SJCRH30 (cell line): ENCODE data around the genes PPP1R18, DDR1 and VARS2.

DNA sequence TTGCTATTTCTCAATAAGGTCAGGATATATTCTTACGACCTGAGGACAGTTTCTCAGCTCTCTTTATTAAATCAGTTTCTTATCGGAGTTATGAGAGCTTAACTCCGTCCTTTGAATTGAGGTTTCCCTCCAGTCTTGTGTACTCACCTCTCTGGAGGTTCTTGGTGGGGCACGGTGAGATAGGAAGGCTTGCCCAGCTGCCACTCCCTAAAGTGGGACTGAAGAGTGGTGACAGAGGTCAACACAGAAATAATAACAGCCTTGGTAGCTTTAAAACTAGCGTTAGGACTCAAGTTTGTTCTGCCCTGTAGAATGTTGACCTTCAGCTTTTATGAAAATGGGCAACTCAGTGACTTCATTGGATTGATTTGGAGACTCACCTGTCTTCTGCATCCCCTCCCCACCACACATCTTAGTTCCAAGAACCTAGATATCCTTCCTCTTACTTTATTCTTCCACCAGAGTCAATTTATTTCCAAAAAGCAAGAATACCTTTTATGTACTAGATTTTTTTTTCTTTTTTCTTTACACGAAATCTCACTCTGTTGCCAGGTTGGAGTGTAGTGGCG, 855 bp downstream of the MRPS18B start:
- RAMPAGE, long total RNA: no peak

DNA sequence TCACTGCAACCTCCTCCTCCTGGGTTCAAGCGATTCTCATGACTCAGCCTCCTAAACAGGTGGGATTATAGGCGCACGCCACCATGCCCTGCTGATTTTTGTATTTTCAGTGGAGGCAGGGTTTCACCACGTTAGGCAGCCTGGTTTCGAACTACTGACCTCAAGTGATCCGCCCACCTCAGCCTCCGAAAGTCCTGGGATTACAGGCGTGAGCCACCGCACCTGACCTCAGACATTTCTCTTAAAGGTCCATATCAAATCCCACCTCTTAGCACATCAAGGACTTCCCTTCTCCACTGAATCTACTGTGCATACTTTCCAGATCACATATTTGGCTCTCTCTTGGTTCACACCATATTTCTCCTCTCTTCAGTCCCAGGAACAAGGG, 12.0 kb downstream of the C6orf136 start:
- RAMPAGE, long total RNA: no peak

GRCh38 chr6:30686323-30687094, at the start of gene PPP1R18:
Gene PPP1R18 (minus strand): TSS chr6:30686645.
- RAMPAGE, long total RNA: no peak

- RAMPAGE, long total RNA: no peak
These were observed 12.5 kb downstream of the MDC1 start for GRCh38 chr6:30704298-30705193.

- RAMPAGE, long total RNA: no peak
These were observed 975 bp downstream of the FLOT1 start for GRCh38 chr6:30741400-30742024.

DNA sequence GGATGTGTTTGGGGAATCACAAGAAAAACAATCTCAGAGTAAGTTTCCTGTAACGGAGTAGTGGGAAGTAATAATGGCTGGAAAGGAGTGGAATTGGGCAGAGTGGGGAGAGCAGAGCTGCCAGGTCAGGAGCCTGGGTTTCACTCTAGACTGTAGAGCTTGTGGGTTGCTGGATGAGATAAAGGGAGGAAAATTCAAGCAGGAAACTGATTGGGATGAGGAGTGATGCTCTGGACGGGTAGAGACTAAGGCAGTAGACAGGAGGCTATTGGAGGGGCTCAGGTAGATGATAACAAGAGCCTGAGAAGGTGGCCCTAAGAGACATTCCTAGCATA, 3.1 kb upstream of the IER3 start:
- RAMPAGE, long total RNA: no peak

- RAMPAGE, long total RNA: no peak
These were observed 13.1 kb upstream of the IER3 start for GRCh38 chr6:30757272-30758096.

GRCh38 chr6:30810620-30811405, 66.5 kb upstream of the IER3 start:
- RAMPAGE, long total RNA: no peak

- RAMPAGE, long total RNA: no peak
These were observed 8.9 kb upstream of the DDR1 start for GRCh38 chr6:30875286-30875907.

DNA sequence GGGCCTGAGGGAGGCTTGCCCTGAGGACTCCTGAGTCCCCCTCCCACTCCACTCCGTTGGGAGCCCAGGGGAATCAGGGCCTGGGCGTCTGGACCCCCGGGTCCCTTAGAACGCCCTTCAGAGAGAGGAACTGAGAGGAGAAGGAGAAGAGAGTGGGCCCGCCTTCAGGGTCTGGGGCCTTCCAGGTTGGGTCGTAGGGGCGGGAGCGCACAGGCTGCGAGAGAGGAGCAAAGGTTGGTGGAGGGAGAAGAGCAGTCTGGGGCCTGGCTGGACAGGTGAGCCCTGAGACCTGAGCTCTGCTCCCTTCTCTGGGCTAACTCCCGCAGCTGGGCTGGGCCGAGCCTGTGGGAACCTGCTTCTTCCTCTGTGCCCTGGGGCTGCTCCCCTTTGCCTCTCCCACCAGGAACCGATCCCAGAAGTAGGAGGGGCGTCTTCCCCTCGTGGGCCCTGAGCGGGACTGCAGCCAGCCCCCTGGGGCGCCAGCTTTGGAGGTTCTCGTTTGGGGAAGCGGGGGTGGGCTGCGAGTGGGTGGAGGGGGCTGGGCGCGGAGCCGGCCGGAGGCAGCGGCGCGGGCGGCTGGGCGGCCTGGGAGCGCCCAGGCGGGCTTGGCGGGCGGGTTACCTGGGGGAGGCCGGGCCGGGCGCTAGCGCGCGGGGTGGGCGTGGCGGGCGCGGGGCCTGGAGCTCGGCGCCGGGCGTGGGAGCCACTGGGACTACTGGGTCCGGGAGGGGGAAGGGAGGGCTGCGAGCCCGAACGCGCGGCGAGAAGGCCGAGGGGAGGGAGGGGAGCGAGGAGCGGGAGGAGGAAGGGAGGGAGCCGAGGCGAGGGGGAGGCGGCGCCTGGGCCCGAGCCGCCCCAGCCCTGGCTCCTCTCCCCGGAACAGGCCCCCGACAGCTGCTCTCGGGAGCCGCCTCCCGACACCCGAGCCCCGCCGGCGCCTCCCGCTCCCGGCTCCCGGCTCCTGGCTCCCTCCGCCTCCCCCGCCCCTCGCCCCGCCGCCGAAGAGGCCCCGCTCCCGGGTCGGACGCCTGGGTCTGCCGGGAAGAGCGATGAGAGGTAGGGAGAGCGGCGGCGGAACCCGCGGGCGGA, at the start of gene DDR1:
Gene DDR1 (plus strand): TSS at position 865 of the 1,089 bp plus-strand sequence.
- RAMPAGE, long total RNA: no peak

- RAMPAGE, long total RNA: no peak
These were observed at the start of gene VARS2 for GRCh38 chr6:30913561-30914432. Gene VARS2 (plus strand): TSS chr6:30914238.

DNA sequence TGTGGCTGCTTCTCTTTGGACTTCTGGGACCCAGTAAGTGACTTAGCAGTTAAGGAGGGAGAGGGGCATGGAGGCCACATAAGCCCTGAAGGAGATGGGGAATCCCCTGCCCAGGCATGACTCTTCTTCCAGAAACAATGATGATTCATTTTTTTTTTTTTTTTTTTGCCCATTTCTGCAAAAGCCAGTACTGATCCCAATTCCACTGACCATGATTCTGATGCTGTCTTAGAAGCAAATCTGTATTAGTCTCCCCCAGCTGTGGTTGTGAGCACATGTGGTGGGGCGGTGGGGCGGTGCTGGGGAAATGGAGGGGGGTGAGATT, 432 bp downstream of the MUC22 start:
- RAMPAGE, long total RNA: no peak

- RAMPAGE, long total RNA: no peak
These were observed 45.9 kb downstream of the MUC22 start for GRCh38 chr6:31056146-31056644.

DNA sequence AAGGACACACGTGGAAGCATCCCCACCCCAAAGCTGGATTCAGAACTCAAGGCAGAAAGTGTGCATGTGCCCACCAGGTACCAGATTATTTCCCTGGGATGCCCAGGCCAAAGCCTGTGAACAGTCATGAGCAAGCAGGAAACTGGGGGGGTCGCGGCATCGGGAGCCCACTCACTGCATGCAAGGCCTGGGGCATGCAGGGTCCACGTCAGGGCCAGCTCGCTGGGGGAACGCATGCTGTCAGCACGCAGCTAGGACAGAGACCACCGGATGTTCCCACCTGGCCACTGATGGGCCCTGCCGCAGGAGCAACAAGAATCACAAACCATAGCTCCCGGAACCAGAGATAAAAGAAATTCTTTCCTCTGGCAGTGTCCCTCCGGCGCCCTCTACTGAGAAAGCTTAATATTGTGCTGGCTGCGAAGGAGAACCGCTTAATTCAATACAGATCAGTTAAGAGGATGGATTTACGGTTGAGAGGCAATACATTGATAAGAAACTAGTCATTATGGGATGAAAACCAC, 32.7 kb downstream of the C6orf15 start:
- RAMPAGE, long total RNA: no peak

- RAMPAGE, long total RNA: no peak
These were observed 3.8 kb downstream of the HLA-C start for GRCh38 chr6:31268083-31268568.

DNA sequence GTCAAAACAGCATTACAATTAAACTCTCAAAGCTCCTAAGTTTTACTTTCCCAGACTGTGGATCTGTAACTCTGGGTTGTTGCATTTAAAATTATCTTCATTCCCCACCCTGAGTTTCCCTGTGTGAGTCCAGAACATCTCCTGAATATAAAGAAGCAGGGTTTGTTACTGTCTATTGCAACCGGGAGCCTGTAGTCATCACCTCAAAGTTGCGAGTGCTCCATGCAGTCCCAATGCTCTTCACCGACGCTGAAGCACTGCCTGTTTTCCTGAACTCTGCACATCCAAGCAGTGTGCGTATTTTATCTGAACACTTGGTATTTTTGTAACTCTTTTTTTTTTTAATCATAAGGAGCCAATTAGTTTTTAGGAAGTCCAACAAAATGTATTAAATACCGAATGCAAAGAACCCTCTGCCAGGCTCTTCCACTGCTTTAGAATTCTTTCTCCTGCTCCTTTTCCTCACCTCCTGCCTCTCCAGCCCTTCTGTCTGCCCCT, 928 bp upstream of the HLA-B start:
- RAMPAGE, long total RNA: no peak

DNA sequence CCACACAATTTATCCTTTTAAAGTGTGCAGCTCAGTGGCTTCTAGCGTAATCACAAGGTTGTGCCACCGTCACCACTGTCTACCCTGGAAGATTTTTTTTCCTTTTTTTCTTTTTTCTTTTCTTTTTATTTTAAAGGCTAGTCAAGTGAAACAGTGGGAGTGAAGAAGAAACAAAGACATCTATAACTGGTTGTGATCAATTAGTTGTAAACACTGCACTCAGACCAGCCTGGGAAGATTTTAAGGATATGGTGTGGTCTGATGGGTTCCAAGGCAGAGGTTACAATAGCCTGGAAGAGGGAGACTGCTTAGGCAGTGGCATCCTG, 1.4 kb upstream of the MICA start:
- RAMPAGE, long total RNA: no peak

GRCh38 chr6:31525949-31526604, 2.7 kb upstream of the MCCD1 start:
- RAMPAGE, long total RNA: no peak

- RAMPAGE, long total RNA: no peak
These were observed 1.5 kb downstream of the TNF start for GRCh38 chr6:31576553-31577530.

DNA sequence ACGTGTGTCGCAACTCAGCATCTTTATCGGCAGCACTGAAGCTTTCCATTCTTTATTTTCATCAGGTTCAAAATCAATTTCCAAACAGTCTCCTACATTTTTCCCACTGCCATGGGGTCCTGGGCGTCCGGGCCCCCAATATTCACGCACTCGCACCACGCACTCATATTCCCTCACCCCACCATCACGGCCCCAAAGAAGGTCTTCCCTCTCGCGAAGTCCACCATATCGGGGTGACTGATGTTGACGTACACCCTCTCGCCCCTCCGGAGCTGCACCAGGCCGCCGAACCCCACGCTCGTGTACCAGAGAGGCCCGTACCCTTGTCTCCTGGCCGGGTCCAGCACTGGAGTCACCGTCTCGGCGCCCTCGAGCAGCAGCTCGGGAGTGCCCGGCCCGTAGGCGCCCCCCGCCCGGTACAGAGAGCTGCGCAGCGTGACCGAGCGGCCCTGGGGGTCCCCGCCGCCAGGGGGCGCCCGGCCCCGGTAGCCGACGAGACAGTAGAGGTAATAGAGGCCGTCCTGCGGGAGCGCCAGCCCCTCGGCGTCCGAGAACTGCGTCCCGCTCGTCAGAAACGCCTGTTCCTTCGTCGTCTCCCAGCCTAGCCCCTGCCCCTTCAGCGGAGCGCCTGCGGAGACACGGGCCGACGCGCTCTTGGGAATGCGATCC, 1.6 kb downstream of the LTB start:
- RAMPAGE, long total RNA: no peak